Subcutaneous preadipocyte (primary cell): ENCODE data around the gene ARMC3.

DNA sequence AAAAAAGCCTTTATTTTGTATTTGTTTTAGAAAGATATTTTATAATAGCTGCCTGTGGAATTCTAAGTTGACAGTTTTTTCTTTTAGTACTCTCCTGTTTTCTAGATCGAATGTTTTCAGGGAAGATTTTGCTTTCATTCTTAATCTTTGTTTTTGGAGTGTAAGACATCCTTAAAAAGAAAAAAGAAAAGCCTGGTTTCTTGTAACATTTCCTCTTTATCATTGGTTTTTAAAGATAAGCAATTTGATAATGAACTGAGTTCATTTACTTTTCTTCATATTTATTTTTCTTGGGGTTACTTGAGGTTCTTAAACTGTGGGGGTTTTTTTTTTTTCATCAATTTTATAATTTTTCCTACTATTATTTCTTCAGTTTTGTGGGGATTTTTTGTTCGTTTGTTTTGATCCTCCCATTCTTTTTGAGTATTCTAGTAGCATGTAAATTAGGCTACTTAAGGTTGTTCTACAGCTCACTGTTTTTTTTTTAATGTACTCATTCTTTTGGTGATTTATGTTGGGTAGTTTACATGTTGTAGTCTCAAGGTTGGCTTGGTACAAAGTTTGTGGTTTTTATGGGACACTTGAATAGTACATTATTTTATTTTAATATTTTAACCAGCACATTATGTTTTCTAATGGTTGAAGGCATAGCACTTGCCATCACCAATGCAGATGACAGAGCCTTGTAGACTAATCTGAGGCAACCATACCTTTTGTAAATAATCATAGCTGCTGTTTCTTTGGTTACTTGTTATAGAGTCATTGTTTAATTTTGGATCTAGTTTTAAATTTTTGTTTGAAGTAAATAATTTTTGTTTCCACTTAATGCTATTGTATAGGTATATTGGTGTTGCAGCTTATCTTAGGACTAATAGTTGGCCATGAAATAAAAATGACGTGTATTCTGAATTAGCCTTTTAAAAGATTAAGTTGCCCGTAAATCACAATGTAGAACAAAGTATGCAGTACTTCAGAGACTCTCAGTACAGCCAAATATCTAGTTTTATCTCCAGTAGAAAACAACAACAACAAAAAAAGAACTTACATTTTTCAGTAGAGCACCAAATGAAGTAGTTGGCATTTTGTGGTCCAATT is 133.4 kb downstream of the MLLT10 start:
- CAGE, long polyA plus RNA, result no peak

GRCh38 chr10:21673293-21674128 is 139.5 kb downstream of the MLLT10 start:
- CAGE, long polyA plus RNA, result no peak

DNA sequence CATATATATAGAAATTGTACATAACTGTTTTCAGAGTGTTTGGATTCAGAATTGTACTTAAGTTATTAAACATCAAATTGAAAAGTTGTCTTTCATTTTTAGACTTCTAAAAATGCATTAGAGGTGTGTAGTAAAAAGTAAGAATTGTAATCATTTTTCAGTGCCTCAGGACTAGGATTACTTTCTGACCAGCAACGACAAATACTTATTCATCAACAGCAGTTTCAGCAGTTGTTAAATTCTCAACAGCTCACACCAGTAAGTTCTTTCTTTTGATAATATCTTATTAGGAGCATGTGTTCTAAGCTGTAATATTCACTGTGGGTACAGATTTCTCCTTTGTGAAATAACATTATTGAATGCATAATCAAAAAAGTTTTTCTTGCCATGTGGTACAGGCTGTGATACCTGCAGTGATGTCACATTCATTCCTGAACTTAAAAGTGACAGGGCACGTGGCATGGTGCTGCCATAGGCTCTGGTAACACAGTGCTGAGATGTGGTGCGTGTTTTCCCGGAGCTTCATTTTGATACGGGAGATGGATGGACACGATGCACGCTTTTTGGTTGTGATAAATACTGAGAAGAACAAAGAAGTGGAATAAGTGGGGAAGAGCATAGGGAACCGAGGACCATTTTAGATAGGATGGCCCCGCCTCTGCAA is 201.1 kb downstream of the MLLT10 start:
- CAGE, long polyA plus RNA, result no peak

DNA sequence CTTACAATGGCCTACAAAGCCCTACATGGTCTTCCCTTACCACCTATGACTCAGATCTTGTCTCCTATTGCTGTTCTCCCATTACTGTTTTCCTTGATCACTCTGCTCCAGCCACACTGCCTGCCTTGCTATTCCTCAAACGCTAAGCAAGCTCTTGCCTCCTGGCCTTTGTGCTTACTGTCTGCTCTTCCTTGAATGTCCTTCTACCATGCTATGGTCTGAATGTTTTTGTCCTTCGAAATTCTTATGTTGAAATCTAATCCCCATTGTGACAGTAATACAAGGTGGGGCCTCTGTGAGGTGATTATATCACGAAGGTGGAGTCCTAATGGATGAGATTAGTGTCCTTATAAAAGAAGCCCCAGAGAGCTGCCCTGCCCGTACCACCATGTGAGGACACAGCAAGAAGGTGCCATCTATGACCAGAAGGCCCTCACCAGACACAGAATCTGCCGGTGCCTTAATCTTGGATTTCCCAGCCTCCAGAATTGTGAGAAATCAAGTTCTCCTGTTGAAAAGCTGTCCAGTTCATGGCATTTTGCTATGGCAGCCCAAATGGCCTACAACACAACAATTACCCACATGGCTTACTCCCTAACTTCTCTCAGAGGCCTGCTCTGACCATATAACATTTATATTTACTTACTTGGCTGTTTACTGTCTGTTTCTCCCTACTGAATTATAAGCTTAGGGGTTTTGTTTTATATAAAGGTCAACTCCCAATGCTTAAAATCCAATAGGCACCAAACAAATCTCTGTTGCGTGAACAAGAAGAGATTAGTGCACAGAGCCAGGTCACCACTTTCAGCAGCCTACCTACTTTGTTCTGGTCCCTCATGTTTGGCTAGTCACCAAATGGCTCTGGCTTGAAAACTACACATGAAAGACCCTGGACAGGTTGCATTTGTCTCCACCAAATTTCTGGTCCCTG is 2.9 kb downstream of the DNAJC1 start:
- CAGE, long polyA plus RNA, result no peak

DNA sequence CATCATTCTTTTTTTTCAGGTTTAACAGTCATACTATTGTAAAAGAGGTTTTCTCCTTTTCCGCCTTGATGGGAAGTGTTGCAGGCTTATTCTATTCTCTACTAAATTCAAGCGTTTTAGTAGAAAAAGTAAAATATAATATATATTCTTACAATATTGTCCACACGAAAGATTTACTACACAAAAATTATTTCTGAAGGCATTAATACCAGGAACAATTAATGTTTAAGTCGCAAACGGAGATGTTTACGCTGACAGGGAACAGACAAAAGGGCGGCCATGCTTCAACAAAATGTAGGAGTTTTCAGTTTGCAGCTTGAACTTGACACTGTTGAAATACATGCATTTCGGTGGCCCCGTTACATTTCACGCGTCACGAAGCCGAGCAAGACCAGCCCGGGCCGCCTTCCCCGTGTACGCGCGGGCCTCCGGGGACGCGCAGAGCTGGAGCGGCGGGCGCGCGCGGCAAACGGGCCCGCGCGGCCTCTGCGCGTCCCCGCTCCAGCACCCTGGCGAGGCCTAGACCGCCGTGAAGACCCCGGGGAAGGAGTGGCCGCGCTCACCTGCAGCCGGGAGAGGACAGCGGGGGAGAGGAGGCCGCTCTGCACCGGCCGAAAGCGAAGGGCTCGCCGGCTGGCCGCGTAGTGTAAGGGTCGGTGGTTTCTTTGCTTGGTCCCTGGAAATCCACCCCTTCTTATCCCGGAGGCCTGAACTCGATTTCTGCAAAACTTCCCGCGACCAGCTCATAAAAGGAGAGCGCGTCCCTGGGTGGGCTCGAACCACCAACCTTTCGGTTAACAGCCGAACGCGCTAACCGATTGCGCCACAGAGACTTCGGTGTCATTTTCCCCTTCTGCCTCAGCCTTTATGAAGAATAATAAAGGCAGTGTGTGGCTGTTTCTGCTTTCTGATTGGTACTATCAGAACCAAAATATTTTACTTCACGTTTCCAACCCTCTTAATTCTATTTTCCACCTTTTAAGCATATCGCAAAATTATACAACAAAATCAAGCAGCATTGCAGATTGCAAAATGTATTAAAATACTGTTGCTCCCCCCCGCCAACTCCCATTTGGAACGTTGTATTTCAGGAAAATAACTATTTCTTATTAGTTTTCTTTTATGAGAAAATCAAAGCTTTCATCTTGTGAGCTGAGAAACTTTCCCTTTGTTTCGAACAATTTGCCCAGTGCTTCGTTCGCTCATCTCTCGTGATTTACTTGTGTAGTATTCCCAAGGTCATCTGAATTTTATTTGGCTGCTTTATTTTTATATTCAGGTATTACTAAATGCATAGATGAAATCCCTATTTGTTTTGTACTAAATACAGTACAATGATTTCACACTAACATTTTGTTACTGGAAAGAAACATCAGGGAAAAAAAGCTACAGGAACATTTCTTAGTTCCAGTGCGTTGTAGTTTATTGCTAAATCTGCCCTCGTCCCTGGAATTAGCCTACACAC is 11.5 kb upstream of the EBLN1 start:
- CAGE, long polyA plus RNA, result no peak

DNA sequence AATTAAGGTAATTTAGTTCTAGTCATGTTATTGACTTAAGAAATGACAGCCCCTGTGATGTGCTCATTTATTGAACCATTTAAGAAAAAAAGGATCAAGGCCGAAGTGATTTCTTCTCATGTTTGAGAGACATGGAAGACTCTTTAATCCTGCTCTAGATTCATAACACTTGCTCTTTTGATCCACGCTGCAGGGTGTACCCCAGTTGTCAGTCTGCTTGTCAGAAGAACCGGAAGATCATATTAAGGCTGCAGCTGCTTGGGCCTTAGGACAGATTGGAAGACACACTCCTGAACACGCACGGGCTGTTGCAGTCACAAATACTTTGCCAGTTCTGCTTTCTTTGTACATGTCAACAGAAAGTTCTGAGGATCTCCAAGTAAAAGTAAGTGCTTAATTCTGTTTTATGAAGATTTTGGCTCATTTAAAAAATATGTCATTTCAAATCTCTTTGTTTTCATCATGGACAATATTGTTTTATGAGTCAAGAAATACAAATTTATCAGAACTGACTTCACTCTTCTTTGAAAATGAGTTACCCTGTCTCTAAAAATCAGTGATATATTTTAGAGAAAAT is 46.3 kb downstream of the SPAG6 start:
- CAGE, long polyA plus RNA, result no peak

DNA sequence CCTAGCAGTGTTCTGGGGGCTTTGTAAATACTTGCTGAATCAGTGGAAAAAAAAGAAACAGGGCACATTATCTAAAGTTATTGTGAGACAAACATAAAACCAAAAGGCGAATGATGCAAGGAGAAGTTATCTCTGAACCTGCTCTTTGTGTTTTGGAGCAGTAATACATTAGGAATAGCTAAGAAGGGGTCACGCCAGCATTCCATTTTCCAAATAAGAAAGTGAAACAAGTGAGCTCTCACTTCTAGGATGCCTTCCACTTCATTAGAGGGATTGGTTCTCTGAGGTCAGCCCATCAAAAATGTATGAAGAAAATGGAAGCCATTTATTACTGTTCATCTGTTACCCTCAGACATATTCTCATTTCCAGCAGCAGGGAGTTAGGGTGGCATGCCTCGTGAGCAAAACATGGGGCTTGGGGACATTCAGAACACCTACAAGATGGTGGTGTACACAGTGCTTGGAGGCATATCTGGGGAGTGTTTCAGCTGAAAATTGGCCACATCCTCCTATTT is 93.2 kb downstream of the SPAG6 start:
- CAGE, long polyA plus RNA, result no peak

DNA sequence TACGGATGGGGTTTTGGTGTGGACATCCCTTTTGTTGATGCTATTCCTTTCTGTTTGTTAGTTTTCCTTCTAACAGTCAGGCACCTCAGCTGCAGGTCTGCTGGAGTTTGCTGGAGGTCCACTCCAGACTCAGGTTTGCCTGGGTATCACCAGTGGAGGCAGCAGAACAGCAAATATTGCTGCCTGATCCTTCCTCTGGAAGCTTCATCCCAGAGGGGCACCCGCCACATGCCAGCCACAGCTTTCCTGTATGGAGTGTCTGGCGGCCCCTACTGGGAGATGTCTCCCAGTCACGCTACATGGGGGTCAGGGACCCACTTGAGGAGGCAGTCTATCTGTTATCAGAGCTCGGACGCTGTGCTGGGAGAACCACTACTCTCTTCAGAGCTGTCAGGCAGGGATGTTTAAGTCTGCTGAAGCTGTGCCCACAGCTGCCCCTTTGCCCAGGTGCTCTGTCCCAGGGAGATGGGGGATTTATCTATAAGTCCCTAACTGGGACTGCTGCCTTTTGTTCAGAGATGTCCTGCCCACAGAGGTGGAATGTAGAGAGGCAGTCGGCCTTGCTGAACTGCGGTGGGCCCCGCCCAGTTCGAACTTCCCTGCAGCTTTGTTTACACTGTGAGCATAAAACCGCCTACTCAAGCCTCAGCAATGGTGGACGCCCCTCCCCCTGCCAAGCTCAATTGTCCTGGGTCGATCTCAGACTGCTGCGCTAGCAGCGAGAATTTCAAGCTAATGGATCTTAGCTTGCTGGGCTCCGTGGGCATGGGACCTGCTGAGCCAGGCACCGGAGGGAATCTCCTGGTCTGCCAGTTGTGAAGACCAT is 168.3 kb downstream of the SPAG6 start:
- CAGE, long polyA plus RNA, result no peak

DNA sequence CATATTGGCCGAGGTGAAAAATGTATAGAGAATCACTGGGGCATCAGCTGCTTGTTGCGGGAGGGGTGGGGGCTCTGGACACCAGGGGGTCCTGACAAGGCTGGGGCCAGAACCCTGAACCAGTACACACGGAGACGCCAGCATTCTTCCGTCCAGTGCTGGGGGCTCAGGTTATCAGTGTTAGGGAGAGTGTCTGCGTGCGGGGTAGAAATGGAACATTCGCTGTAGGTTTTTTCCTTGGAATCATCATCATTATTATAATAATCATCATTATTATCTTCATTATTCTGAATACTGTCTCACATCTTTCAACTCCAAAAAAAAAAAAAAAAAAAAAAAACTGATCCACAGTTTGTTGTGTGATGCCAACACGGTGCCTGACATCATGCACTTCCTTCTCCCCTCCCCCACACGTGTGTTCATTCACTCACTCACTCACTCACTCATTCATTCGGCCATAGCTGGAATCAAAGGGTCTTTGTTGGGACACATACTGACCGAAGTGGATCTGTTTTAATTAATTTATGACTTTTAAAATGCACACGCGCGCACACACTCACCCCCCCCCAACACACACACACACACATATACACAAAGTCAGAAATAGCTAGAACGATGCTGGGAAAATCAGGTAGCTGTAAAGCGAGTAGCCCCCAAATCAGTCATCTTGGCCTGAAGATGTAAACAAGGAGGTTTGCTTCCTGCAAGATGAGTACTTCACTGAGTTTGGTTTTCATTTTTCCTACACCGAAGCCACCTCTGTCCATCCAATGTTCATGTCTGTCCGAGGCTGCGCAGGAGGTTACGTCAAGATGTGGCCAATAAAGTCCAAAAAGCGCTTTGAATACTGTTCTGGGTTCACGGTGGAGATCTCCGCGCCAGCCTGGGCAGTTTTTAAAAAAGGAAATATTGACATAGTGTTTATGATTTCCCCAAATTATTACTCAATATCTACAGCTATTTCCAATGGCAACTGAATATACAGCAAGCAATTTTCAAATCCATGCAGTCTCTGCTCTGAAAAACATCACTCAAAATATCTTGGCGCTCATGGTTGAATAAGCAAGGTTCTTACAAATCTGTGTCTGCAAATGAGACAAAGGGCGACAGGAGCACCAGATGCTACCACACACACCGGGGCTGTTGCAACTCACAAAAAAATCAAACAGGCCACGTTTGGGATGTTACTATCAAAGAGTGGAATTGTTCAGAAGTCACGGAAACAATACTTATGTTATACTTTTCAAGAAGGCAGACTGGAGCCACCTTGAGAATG is 177.5 kb downstream of the PIP4K2A start:
- CAGE, long polyA plus RNA, result no peak

DNA sequence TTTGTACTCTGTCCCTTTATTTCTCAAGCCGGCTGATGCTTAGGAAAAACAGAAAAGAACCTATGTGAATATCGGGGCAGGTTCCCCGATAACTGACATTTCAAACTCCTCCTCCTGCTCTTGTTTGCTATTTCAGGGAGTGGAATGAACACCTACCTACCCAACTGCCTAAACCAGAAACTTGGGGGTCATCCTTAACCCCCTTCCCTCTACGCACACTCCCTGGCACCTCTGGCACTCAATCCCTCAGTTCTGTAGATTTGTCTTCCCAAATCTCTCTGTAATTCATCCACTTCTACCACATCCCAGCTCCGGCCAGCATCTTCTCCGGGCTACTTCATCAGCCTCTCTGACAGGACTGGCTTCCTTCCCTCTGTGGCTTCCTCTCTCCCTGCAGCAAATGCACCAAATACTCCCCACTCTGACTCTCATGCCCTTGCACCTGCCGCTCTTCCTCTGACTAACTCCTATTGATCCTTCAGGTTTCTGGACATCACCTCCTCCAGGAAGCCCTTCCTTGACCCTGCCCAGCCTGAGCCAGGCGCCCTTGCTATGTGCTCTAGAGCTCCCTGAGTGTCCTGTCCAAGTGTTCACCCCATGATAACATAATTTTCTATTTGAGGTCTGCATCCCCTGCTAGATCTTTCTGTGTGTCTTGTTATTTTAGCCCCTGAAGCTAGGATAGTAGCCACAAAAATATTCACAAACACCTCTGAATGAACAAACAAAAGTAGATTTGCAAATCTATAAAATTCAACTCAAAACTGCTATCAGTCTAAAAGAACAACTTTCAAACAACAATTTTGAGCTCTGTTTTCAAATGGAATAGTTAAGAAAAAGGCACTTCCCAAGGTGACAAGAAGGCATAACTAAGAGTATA is 147.9 kb downstream of the PIP4K2A start:
- CAGE, long polyA plus RNA, result no peak

DNA sequence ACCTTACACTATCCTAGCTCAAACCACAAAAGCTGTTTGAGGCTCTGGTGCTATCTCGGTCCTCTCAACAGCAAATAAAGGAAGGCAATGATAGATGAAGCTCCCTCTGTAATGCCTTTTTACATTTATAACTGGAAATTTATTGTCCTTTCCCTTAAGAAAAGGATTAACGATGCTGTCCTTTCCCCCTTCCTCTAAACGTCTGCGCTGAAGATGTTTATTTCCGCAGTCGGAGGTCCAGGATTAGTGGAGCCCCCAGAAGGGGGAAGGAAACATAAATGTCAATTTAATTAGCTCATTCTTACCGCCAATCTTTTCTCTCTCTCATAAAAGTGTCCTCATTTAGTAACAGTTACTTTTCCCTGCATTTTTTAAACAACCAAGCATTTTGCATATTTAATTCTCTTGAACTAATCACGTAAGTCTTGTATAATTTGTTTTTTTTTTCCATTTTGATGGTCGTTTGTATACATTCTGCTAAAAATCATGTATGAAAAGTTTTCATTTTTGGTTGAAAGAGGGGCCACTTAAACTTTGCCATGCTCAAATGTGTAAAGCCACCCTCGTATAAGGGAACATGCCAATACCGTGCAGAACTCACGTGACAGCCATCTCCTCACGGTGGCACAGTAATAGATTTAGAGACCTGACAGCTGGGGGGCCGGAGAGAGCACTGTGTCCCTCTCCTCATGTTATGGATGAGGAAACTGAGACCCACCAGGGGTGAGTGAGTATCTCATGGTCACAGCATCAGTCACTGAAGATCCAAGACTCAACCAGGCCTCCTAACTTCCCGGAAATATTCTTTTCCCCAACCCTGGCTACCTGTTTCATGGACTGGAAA is 114.4 kb downstream of the PIP4K2A start:
- CAGE, long polyA plus RNA, result no peak

DNA sequence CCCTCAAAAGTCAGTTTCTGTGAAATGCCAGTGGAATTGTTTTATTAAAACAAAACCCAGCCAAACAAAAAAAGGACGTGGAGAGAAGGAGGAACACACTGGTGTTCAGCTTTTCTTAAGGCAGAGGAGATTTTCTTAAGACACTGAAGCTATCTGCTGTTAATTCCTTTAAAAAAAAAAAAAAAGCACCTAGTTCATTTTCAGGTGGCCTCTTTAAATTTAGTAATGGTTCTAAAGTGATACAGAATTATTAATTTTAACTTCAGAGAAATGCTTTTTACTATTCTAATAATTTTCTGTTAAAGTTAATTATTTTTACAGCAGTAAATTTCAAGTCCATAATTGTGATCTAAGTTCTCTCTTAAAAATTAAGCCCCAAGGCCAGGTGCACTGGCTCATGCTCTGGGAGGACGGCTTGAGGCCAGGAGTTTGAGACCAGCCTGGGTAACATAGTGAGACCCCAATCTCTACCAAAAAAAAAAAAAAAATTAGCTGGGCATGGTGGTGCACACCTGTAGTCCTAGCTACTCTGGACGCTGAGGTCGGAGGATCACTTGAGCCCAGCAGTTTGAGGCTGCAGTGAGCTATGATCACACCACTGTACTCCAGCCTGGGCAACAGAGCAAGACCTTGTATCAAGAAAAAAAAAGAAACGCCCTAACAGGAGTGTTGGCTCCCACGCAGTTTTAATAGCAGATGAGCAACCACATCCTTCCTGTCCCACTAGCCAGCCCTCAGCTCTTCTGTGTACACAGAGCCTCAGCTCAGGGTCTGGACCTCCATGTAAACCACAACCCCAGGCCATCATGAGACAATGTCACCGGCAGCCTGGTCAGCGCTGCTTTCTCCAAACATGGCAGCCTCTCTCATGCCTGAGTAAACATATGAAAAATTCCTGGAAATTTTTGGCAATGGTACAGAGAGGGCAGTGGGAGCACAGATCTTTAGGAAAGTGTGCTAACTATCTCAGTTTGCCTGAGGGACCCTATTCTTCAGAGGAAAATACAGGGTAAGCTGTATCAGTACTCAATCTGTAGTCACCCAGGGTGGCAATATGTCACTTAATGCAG is 108.4 kb downstream of the PIP4K2A start:
- CAGE, long polyA plus RNA, result no peak

DNA sequence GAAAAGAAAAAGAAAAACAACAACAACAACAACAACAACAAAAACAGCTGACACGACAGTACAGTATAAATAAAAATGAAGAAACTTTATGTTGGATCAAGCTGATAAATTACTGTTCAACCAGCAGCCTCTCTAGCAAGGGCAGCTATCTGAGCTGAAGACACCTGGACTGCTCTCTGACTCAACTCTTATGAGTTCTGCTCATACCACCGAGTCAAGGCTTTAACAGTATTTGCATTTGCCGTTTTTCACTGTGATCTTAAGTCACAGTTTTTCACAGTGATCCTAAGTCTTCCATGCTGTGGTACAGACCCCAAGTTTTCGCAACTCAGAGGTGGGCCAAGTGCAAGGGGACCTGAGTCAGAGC is 31.3 kb downstream of the PIP4K2A start:
- CAGE, long polyA plus RNA, result no peak

- CAGE, long polyA plus RNA, result no peak
Measured at GRCh38 chr10:22691558-22692205, 22.7 kb downstream of the PIP4K2A start.

- CAGE, long polyA plus RNA, result no peak
Measured at GRCh38 chr10:22927594-22928459, at the start of gene ARMC3. Gene ARMC3, plus strand, starts transcription at chr10:22928053.

- CAGE, long polyA plus RNA, result no peak
Measured at GRCh38 chr10:23067515-23067831, 27.9 kb upstream of the MSRB2 start.

GRCh38 chr10:23192785-23193396 is 779 bp downstream of the PTF1A start:
- CAGE, long polyA plus RNA, result no peak

DNA sequence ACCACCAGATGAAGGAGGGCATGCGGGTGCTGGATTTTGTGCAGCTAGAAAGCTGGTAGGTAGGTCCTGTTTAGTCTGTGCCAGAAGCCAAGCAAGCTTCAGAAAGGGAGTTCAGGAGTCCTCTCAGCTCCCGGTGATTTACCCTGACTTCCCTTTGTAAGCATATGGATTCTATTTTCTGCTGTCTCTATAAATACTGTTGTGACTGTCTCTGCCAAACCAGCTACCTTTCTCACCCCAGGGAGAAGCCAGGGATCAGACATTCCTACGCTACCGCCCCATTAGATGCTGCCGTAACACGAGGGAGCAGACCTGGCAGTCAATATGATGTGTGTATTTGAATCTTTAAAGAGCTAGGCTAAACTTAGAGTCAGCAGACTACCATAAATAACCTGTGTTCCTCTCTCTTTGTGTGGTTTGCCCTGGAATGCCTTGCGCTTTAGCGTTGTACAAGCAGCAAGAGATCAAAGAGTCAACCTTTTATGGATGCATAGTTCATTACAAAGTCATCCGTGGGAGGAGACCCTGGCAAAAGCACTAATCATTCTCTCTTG is 200.3 kb upstream of the KIAA1217 start:
- CAGE, long polyA plus RNA, result no peak

- CAGE, long polyA plus RNA, result no peak
Measured at GRCh38 chr10:24306403-24307029, 97.6 kb downstream of the KIAA1217 start.

GRCh38 chr10:24415463-24416149 is 206.7 kb downstream of the KIAA1217 start:
- CAGE, long polyA plus RNA, result no peak